Placental epithelial cell (primary cell): ENCODE measurements around the gene DHX36.

- CAGE, long polyA plus RNA: no peak
Measured at GRCh38 chr3:152258370-152259033, 10.2 kb upstream of the MBNL1 start.

- CAGE, long polyA plus RNA: no peak
Measured at GRCh38 chr3:152280896-152281607, 12.3 kb downstream of the MBNL1 start.

DNA sequence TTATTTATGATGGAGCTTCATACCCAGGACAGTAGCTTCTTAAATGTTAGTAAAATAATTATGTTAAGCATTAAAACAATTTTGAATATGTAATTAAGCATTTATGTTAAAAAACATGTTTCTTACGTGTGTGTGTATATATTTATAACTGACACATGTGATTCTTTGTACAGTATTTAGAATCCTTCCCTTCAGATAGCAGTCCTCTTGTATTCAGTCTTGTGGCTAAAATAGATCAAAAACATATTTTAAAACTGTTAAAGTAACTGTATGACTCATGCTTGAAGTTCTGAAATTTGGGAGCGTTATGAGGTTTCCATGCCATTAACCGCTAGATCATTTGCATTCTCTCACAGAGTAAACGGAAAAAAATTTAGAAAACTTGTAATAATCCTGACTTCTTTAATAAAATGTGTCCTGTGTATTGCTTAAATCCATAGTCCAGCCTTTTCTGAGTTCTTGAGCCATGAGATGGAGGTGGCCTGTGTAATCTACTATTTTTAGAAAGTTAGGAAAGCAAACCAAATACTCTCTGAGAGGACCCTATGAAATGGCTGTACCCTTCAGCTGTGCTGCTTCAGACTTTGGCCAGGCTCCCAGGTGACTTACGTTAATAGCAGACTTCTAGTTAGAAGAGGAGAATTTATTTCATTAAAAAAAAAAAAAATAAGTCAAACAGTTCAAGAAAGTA is 33.8 kb downstream of the MBNL1 start:
- CAGE, long polyA plus RNA: no peak

GRCh38 chr3:152305503-152306823 is 37.2 kb downstream of the MBNL1 start:
- CAGE, long polyA plus RNA: no peak

- CAGE, long polyA plus RNA: no peak
Measured at GRCh38 chr3:152346726-152347996, 78.4 kb downstream of the MBNL1 start.

DNA sequence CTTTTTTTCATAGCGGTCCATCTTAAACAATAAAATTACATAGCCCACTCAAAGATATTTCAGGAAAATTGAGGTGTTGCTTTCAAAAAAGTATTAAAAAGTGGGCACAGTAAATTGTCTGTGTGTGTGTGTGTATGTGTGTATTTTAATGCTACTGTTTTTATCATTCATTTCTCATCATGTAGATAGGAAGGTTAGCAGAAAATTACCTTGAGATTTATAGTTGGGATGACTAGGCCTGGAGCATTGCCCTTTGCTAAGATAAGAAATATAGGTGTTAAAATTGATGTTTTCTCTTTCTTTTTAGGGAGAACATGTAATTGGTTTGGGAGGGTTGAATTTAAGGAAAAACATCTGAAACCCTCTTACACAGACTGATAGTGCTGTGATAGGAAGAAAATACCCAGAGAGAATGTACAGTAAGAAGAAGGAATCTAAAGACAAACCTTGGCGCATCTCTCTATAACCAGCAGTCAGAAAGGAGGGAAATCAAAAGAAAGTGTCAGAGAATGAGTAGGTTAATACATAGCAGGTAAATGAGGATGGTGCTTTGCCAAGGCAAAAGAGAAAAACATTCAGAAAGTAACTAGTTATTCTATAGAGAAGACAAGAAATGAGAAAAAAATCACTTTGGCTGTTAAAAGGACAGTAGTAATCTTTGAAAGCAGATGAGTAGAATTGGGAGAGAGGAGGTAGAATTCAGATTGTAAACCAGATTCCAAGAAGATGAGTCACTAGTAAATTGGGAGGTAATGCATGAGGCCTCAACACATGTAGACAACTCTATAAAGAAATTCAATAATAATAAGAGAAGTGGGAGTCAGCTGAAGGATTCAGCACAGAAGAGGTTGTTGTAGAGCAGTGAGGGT is 81.1 kb downstream of the MBNL1 start:
- CAGE, long polyA plus RNA: no peak

DNA sequence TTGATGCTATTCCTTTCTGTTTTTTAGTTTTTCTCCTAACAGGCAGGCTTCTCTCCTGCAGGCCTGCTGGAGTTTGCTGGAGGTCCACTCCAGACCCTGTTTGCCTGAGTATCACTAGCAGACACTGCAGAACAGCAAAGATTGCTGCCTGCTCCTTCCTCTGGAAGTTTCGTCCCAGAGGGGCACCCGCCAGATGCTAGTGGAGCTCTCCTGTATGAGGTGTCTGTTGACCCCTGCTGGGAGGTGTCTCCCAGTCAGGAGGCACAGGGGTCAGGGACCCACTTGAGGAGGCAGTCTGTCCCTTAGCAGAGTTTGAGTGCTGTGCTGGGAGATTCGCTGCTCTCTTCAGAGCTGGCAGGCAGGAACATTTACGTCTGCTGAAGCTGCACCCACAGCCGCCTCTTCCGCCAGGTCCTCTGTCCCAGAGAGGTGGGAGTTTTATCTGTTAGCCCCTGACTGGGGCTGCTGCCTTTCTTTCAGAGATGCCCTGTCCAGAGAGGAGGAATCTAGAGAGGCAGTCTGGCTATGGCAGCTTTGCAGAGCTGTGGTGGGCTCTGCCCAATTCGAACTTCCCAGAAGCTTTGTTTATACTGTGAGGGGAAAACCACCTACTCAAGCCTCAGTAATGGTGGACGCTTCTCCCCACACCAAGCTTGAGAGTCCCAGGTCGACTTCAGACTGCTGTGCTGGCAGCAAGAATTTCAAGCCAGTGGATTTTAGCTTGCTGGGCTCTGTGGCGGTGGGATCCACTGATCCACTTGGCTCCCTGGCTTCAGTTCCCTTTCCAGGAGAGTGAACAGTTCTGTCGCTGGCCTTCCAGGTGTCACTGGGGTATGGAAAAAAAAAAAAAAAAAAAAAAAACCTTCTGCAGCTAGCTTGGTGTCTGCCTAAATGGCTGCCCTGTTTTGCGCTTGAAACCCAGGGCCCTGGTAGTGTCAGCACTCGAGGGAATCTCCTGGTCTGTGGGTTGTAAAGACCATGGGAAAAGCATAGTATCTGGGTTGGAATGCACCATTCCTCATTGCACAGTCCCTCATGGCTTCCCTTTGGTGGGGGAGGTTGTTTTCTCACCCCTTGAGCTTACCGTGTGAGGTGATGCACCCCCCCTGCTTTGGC is 104.1 kb downstream of the MBNL1 start:
- CAGE, long polyA plus RNA: no peak

DNA sequence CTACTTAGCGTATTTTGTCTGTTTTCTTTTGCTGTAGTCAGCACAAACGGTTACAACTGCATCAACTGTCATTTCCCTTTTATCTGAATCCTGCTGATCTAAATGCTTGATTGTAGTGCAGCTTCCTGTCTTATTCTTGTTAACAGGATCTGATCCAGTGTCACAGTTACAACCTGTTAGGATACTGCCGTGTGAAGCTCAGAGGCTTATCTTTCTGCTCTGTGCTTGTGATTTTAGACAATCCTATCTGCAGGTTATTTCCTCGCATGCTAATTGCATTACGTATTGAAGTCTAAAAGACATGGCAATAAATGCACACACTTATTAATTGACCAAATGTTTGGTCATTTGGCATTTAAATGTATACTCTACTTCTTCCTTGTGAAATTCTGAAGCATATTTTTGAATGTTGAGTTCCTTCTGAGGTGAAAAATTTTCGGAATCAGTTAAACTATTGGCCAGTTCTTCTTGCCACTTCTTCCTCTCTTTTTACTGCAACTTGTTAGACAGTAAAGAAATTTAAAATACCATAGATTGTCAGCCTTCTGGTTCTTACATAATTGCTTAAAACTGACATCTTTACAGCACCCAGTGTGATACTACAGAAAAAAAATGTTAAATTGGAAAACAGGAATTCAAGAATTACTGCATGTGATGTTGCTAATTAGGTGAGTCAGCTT is 168.2 kb downstream of the MBNL1 start:
- CAGE, long polyA plus RNA: no peak

DNA sequence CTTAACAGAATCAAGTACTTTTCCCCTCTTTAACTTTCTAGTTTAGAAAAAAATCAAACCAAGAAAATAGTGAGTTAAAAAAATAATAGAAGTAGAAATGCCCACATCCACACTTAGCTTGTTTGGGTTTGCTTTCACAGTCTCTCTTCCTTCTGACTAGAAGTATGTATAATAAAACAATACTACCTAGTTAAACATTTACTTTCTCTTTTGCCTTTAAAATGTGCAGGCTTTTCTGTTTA is 1.9 kb downstream of the P2RY1 start:
- CAGE, long polyA plus RNA: no peak

DNA sequence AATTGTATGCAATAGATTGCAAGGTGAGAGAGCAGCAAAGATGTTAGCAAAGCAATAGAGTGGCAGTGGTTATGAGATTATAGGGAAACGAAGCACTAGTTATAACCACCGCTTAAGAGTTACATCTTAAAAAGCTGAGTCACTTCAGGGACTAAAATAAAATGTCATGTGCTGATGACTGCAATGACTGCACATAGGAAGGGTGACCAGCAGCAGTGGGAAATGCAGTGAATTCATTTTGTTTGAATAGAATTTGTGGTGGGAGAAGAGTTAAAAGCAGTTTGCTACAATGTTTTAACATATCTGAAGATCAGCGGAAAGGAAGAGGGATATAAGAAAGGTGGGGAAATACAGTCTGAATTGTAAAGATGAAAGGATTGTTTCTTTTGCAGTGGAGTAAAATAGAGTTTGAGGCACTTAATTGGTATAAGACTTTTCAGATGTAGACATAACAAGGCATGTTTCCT is 127.4 kb downstream of the RAP2B start:
- CAGE, long polyA plus RNA: no peak

- CAGE, long polyA plus RNA: no peak
Measured at GRCh38 chr3:153541818-153542329, 379.8 kb downstream of the RAP2B start.

DNA sequence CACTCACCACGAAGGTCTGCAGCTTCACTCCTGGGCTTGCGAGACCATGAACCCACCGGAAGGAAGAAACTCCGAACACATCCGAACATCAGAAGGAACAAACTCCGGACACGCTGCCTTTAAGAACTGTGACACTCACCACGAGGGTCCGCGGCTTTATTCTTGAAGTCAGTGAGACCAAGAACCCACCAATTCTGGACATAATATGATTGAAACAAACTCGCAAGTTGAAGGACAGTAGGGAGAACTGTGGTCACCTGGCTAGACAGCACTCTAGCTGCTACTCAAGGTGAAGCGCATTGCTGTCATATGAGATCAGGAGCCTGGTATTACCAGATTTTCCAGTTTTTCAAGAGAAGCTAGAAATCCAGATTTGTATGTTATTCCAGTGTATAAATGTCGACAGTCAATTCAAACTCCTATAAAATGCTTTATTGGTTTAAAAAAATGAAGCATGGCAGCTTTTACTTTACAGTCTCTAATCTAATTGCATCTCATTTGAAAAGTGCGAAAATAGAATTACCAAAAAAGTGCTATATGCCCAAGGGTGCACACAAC is 31.8 kb upstream of the ARHGEF26 start:
- CAGE, long polyA plus RNA: no peak

- CAGE, long polyA plus RNA: no peak
Measured at GRCh38 chr3:154121548-154122451, 610 bp downstream of the ARHGEF26 start.

- CAGE, long polyA plus RNA: no peak
Measured at GRCh38 chr3:154122452-154123635, 1.7 kb downstream of the ARHGEF26 start.

GRCh38 chr3:154212710-154213062 is 91.5 kb downstream of the ARHGEF26 start:
- CAGE, long polyA plus RNA: no peak

GRCh38 chr3:154255180-154255578 is 69.1 kb downstream of the DHX36 start:
- CAGE, long polyA plus RNA: no peak

DNA sequence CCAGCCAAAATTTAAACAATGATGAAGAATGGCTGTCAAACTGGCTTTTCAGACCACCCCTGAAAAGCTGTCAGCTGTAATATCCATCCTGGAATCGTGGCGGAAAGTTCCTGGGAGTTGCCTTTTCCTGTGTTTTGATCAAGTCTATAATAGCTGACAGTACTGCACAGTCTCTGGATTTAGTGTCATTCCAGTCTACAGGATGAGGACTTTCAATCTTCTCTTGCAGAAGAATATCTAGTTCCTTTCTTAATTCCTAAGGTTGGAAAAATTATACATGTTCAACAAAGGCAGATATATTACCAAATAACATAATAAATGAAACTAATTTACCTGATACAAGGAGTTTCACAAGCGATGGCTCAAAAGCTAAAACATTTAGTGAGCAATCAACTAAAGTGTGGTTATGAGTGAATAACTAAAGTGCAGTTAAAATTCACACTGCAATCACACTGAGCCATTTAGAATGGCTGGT is 48.1 kb downstream of the DHX36 start:
- CAGE, long polyA plus RNA: no peak

- CAGE, long polyA plus RNA: no peak
Measured at GRCh38 chr3:154323573-154324940, at the start of gene DHX36. Gene DHX36, minus strand, starts transcription at chr3:154324487.

DNA sequence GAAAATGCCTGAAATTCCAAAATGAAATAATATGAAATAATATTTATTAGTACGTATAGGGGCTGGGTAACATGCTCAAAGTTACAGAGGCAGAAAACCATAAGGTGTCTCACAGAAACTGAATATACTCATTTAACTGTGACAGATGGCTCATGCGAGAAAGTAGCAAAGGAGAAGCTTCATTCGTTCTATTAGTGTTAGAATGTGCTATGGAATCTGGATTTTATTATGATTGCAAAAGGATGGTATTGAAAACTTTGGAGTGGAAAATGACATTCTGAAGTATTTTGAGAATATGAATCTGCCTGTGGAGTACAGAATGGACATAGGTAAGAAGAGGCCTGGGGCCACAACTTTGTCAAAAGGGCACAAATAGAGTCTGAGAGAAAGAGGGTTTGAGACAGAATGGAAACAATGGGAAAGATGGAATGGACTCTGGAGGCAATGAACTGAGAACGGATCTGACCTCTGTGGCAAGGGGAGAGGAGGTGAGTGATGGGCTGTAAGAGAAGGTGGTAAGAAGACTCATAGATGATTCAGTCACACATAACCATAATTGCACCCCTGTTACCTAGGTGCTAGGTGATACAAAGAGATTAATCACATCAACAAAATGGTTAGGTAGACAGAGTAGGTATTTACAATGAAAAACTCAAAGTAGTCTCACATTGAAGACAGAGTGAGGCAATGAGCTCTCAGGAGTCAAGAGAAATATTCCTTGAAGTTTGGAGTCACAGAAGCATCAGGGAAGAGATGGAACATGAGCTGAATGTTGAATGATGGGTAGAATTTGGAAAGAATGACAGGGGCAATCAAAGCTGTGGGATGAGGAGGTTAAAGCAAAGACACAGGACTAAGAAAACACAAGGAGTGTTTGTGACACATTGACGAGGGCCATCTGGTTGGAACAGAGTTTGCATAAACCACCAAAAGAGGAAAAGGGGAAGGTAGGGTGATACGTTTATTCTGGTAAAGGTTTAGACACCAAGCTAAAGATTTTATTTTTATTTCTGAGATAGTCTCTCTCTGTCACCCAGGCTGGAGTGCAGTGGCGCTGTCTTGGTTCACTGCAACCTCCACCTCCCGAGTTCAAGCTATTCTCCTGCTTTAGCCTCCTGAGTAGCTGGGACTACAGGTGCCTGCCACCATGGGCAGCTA is 32.5 kb downstream of the MME start:
- CAGE, long polyA plus RNA: no peak

DNA sequence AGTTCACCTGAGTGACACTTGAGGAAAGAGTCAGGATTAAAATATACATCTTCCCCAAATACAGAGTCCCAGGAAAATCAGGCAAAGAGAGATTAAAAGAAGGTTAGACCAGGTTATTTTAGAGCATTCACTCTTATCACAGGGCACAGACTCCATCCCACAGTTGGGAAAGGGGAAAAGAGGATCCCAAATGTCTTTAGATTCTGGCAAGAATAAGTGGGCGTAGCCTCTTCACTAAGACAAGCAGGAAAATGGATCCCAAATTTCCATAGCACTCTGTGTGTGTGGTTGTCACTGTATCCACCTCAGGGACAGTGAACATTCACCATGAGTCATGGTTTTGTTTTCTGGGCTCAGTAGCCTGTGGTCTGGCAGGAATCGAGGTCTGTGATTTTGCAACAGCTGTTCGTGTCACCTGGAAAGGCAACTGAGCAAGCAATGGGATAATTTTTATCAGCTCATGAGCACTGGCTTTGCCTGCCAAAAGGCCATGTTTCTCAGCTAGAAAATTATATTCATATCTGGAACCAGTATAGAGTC is 61.0 kb downstream of the STRIT1 start:
- CAGE, long polyA plus RNA: no peak